Osteoblast (primary cell): Measurements from ENCODE around the gene GPR176.

GRCh38 chr15:38865004-38865458, 300.4 kb upstream of the RASGRP1 start:
- CAGE, long polyA plus RNA = no peak
- RRBS = no CpG with 5 or more reads among the region's 4 CpGs

DNA sequence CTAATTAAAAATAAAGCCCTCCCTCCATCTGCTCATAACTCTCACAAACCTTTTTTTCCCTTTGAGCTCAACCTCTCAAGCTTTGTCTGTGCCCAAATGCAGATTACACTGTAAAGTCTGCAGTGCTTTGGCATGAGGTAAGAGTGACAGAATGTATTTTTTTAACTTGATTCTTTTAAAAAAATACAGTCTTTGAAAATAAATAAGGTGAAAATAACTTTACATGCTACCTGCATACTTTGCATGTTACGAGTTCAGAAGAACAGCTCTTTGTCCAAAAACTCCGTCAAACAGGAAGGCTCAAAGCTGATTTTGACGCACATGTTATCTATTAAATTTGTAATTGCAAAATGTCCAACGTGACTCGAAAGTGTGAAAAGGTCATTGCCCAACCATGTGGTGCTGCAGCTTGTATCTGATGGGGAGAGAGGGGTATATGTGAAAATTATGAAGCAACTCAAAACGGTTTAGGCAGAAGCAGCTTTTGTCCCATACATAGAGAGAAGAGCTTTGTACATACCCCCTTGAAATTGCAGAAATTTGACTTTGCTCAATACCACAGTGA, 254.1 kb upstream of the THBS1 start:
- CAGE, long polyA plus RNA = no peak
- RRBS = no CpG with 5 or more reads among the region's 6 CpGs

GRCh38 chr15:39420427-39421264, 160.2 kb upstream of the THBS1 start:
- CAGE, long polyA plus RNA = no peak
- RRBS = no CpG with 5 or more reads among the region's 33 CpGs

GRCh38 chr15:39468219-39468886, 112.5 kb upstream of the THBS1 start:
- CAGE, long polyA plus RNA = no peak
- RRBS = no CpG with 5 or more reads among the region's 6 CpGs

GRCh38 chr15:39587642-39588388, 6.9 kb downstream of the THBS1 start:
- CAGE, long polyA plus RNA = no peak
- RRBS = no CpG with 5 or more reads among the region's 12 CpGs

GRCh38 chr15:39594827-39595285, 14.0 kb downstream of the THBS1 start:
- CAGE, long polyA plus RNA = no peak
- RRBS = no CpG with 5 or more reads among the region's 3 CpGs

DNA sequence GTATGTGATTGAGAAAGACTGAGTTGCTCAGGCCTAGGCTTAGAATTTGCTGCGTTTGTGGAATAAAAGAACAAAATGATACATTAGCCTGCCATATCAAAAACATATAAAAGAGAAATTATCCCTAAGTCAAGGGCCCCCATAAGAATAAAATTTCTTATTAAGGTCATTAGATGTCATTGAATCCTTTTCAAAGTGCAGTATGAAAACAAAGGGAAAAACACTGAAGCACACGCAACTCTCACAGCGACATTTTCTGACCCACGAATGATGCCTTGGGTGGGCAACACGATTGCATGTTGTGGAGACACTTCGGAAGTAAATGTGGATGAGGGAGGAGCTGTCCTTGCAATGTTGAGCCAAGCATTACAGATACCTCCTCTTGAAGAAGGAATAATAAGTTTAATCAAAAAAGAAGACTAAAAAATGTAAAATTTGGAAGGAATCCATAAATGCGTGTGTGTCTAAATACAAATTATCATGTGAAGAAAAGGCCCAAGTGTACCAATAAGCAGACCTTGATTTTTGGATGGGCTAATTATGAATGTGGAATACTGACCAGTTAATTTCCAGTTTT, 16.8 kb downstream of the THBS1 start:
- CAGE, long polyA plus RNA = no peak
- RRBS = no CpG with 5 or more reads among the region's 7 CpGs

DNA sequence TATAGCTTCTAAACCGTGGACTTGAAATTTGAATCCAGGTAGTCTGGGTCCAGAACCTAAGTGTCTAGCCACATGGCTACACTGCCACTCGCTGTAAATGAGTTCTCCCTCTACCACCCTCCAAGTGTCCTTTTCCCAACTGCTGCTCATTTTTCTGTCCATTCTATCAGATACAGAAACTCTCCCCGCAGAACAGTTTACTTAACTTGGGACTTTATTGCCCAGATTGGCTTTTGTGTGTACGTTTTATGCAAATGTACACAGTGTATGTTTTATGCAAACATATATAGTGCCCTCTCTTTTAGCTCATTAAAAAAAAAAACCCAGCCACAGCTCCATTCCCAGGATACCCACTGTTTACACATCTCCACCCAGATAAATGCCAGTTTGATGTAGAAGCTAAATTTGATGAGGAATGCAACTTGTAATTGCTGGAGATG, 41.8 kb downstream of the THBS1 start:
- CAGE, long polyA plus RNA = no peak
- RRBS = no CpG with 5 or more reads among the region's 4 CpGs

DNA sequence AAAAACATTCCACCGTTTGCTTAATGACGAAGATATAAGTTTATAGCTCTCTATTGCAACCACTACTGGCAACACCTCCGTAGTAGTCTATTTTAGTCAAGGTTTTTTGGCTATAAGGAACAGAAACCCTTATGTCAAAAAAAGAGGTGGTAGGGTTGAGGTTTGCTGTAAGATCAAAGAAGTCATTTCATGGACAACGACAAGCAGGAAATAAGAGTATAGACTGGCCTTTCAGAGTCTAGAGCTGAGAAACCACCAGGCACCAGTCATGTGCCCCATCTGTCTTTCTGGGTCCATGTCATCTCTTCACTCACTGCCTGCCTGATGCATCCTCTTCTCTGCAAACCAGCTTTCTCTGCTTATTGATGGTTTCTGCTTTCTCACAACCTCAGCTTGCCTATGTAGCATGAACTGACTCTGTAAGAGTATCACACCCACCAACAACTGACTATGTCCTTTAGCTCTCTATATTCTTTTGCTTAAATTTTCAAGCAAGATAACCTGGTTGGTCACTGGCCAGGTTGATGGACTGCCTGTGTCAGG, 42.7 kb downstream of the THBS1 start:
- CAGE, long polyA plus RNA = no peak
- RRBS = no CpG with 5 or more reads among the region's 4 CpGs

DNA sequence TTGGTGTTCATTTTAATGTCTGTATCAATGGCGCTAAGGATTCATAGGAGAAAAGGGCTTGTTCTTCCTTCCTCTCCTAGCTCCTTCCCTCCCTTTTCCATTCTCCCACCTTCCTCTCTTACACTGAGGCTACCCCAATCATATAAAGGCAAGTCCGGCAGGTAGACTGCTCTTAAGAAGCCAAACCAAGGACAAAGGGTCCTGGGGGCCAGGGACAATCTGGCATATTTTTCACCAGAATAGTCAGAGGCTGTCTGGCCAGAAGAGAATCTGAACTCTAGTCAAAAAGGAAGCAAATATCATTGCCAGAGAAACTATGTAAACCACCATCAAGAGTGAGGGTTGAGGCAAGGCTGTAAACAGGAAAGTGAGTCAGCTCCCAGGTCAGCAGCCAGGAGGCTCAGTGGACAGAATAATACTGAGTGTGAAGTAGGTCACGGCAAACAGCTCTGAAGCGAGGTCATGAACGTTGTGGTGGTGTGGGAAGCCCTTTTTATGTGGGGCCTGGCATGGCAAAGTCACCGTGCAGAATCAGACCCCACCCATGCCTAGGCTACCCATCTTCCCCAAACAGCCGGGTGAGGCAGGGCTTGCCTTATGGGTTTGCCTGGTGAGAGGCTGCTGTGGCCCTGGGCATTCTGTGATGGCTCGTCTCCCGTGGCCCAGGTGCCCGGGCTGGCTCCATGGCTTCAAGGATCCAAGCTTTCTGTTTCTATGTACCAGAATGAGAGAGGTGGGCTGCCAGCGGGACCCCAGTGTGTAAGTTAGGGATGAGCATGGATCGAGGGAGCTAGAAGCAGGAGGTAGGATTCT, 43.9 kb downstream of the THBS1 start:
- CAGE, long polyA plus RNA = no peak
- RRBS = 58% methylated on average over 4 of the region's 12 CpGs

DNA sequence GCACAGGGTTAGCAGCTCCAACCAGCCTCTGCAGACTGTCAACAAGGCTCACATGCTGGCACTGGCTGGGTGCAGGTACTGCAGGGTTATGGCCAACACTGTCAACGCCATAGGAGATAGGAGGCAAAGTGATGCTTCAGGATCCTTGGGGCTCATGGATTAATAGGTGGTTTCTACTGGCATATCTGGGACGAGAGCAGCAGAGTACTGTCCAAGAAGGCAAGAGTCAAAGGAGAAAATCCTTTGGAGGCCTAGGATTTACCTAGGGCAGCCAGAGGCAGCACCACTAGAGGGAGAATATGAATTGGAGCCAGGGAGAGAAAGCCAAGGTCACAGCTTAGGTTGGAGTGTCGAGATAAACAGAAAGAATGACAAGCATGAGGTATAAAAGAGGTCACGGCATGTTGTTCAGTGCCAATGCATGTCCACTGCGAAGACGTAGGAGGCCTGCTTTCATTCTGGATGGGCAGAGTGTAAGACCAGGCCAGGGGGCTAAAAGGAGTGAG, 47.1 kb downstream of the THBS1 start:
- CAGE, long polyA plus RNA = no peak
- RRBS = no CpG with 5 or more reads among the region's 6 CpGs

DNA sequence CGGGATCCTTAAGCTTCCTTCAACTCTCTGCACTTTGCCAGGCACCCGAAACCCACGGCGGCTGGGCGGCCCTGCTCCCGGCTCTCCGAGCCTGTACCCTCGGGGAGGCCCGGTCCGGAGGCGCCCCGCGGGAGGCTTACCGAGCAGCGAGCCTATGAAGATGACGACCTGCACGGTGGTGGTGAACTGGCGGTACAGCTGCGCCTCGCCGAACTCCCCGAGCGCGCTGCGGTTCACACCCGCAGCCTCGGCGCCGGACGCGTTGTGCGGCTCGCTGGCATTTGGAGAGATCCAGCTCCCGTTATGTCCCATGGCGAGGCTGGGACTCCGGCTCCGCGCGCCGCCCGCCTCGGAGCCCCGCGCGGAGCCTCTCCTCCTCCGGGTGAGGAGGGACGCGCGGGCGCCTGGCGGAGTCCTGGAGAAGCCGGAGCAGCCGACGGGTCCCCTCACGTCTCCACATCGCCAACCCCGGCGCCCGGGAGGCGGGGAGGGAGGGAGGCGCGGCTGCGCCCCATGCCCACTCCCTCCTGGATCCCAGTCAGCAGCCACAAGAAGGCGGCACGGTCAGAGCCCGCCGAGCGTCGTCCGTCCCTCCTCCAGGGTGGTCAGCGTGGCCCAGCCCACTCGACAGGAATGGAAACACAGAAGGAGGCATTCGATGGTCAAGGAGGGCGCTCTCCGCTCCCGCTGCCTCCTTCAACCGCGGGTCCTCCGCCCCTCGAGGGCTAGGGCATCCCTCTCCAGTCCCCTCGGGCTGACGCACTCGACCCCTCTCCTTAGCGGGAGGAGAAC, at the start of gene GPR176:
Gene GPR176, minus strand, starts transcription at position 552 of the 792 bp plus-strand sequence.
- CAGE, long polyA plus RNA = no peak
- RRBS = 1% methylated on average over 35 of the region's 84 CpGs

GRCh38 chr15:40046822-40047250, 7.9 kb upstream of the SRP14 start:
- CAGE, long polyA plus RNA = no peak
- RRBS = no CpG with 5 or more reads among the region's 4 CpGs

GRCh38 chr15:40074149-40074587, 34.5 kb downstream of the BMF start:
- CAGE, long polyA plus RNA = no peak
- RRBS = no CpG with 5 or more reads among the region's 16 CpGs

GRCh38 chr15:40296526-40297193, 11.1 kb downstream of the PLCB2 start:
- CAGE, long polyA plus RNA = no peak
- RRBS = no CpG with 5 or more reads among the region's 6 CpGs

- CAGE, long polyA plus RNA = no peak
- RRBS = no CpG with 5 or more reads among the region's 11 CpGs
Observed at GRCh38 chr15:40301473-40302039, 6.2 kb downstream of the PLCB2 start.

DNA sequence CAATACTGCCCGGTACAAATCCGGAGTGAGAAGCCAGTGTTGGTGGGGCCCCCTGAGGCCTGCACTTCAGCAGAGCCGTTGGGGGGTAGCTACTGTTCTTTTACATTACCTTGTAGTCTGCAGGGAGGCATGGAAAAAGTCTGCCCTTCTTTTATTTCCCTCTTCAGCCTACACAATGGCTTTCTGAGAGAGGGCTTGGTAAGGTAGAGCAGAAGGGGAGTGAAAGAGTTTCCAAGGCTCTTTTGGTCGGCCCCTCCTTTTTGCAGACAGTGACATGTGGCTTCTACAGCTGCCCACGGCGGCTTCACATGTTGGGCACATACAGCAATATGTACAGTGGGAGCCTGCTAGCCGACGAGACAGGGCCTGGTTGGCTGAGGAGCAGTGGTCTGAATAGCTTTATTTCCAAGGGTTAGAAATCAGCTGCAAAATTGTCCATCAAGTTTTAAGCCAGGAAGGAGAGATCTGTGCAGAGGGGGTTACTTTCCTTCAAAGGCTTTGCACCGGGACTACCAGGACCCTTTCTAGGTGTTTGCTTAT, 4.0 kb downstream of the INAFM2 start:
- CAGE, long polyA plus RNA = no peak
- RRBS = no CpG with 5 or more reads among the region's 9 CpGs

DNA sequence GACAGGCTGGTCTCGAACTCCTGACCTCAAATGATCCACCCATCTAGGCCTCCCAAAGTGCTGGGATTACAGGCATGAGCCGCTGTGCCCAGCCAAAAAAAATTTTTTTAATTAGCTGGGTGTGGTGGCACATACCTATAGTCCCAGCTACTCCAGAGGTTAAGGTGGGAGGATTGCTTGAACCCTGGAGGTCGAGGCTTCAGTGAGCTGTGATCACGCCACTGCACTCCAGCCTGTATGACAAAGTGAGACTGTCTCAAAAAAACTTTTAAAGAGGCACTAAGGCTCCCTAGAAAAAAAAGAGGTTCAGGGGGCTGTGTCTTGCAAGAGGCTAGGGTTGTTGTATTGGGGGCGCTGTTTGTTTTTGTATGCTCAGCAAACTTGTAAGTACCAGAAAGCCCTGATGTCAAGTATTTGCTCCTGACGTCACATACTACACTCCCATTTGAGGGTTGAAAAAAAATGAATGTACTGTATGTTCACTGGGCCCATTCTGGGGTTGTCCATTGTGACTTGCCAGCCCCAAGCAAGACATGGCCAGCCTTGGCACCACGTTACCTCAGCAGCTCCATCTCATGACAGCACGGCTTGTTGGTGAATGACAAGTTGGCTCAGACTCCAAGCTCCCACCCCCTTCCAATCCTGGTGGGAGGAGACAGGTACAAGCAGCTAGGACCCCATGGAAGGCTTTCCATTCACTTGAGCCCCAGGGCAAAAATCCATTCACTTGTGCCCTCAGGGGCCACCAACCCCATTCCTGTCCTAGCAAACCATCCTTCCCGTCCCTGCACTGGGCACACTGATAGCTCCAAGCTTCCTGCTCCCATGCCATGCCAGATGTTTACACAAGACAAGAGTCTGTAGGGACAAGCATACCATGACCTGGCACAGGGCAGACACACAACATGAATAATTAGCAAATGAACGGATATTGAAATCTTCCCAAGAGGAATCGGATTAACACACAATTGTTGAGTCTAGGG, 1.4 kb downstream of the PHGR1 start:
- CAGE, long polyA plus RNA = no peak
- RRBS = no CpG with 5 or more reads among the region's 11 CpGs

DNA sequence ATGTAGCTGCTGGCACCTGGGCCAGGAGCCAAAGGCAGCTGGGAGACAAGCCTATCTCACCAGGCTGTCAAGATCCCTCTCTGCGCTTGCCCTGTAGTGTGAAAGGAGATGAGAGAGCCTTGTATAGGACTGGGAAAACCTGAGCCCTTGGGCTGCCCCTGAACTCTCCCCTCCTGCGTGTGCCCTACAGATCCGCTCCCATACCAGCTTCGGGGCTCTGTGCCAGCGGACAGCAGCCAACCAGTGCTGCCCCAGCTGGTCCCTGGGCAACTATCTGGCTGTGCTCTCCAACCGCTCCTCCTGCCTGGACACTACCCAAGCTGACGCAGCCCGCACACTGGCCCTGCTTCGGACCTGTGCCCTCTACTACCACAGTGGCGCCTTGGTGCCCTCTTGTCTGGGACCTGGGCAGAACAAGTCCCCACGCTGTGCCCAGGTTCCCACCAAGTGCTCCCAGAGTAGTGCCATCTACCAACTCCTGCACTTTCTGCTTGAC, 8.9 kb downstream of the DISP2 start:
- CAGE, long polyA plus RNA = no peak
- RRBS = no CpG with 5 or more reads among the region's 11 CpGs

DNA sequence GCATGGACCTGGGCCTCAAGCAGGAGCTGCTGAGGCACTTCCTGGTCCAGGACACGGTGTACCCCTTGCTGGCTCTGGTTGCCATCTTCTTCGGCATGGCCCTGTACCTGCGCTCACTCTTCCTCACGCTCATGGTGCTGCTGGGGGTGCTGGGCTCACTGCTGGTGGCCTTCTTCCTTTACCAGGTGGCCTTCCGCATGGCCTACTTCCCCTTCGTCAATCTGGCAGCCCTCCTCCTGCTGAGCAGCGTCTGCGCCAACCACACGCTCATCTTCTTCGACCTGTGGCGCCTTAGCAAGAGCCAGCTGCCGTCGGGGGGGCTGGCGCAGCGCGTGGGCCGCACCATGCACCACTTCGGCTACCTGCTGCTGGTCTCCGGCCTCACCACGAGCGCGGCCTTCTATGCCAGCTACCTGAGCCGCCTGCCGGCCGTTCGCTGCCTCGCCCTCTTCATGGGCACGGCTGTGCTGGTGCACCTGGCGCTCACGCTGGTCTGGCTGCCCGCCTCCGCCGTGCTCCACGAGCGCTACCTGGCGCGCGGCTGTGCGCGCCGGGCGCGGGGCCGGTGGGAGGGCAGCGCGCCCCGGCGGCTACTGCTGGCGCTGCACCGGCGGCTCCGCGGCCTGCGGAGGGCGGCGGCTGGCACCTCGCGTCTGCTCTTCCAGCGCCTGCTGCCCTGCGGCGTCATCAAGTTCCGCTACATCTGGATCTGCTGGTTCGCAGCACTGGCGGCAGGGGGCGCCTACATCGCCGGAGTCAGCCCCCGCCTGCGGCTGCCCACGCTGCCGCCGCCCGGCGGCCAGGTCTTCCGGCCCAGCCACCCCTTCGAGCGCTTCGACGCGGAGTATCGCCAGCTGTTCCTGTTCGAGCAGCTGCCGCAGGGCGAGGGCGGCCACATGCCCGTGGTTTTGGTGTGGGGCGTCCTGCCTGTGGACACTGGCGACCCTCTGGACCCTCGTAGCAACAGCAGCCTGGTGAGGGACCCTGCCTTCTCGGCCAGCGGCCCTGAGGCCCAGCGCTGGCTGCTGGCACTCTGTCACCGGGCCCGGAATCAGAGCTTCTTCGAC, 9.8 kb downstream of the DISP2 start:
- CAGE, long polyA plus RNA = start-site peak on the plus strand centred at position 812 of the sequence, 34 bp wide, 20 and 15 reads in 2 replicates
- RRBS = 3% methylated on average over 21 of the region's 95 CpGs